ENCODE measurements around the gene NARS2.

DNA sequence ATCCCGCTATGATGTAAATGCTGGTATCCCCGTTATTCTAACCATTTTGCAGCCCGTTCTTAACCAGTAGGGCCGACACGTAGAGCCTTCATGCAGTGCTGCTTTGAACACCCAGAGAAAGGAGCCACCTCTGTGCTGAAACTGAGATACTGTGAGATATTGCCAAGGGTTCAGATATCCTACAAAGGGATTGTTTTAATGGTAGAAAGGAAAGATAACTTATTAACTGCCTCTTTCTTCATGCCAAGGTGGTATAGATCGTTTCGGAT lies 883 bp downstream of the AQP11 start:
- PRO-cap, result no peak

- PRO-cap, result no peak
Observed at GRCh38 chr11:78170771-78171269, 17.6 kb downstream of the KCTD21 start.

DNA sequence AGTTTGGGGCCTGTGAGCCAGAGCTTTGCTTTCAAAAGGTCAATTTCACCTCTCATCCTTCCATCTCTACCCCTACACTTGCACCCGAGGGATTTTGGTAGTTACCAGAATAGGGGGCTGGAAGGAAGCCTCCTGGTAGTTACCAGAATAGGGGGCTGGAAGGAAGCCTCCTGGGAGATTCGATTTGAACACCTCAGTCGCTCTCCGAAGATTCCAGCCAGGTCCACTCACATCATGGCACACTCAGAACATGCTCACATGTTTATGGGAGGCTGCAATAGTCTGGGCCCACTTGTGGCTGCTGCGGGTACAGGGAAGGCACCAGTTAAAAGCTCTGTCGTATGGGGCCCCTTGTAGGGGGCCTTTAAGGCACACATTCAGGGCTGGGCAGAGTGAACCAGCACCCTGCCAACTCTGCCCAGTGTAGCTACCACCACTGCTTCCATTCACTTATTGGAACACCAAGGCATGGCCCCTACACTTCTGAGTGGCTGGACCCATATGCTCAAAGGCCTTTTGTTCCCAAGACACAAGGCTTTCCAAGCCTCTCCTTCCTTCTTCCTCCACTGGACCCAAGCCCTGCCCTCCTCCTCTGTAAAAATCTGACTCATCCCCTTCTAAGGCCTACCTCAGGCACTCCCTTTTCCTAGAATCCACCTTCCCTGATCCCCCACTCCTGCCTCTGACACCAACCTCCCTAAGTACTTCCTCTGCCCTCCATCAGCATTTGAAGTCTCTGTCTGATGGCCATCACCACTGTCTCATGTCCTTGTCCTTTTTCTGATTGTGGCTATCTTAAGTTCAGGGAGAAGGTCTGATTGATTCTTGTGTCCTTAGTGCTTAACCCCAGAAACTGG lies 28.0 kb downstream of the USP35 start:
- PRO-cap, result no peak

GRCh38 chr11:78224452-78224752 lies 35.7 kb downstream of the USP35 start:
- PRO-cap, result no peak

DNA sequence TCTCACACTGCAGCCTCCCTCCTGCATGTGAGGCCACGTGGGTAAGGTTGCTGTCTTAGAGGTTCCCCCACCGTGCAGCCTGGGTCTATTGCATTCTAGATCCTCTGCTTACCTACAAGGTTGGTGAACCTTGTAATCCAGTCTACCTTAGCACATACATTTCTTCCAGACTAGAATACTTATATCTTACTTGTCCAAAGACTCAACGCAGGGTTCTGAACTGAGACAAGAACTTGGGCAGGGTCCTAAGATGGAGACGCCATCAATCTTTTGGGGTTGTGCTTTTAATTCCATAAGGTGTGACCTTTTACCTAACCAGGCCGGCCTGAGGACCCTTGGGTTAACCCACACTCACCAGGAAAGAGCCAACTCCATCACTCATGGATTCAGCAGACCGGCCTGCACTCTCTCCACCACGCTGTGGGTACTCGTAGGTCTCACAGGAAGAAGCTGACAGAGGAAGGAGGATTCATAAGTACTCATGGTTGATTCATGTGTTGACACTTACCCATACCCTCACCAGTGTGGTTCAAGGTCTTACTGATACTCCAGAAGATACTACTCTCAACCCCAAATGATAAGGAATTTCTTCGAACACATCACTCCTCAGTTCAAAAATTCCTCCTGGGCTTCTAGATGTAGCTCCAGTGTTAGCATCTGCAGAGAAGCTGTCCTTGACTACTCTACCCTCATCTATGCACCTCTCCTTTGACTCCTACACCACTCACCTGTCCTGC lies 36.2 kb downstream of the USP35 start:
- PRO-cap, result no peak

GRCh38 chr11:78313235-78313786 lies 104.3 kb downstream of the GAB2 start:
- PRO-cap, result no peak

- PRO-cap, result no peak
Observed at GRCh38 chr11:78334544-78335714, 82.7 kb downstream of the GAB2 start.

GRCh38 chr11:78350979-78351215 lies 66.7 kb downstream of the GAB2 start:
- PRO-cap, result no peak

- PRO-cap, result no peak
Observed at GRCh38 chr11:78352231-78352904, 65.3 kb downstream of the GAB2 start.

- PRO-cap, result no peak
Observed at GRCh38 chr11:78408553-78409266, 8.9 kb downstream of the GAB2 start.

- PRO-cap, result no peak
Observed at GRCh38 chr11:78426300-78426499, 8.6 kb upstream of the GAB2 start.

GRCh38 chr11:78429519-78430149 lies 12.0 kb upstream of the GAB2 start:
- PRO-cap, result no peak

- PRO-cap, result bidirectional peak, plus-strand start at chr11:78574972, minus-strand start at chr11:78574842
Observed at GRCh38 chr11:78574208-78575046, at the start of gene NARS2. TSS of gene NARS2 (minus strand) at chr11:78574864.

GRCh38 chr11:78810280-78810610 lies 235.6 kb upstream of the NARS2 start:
- PRO-cap, result no peak

- PRO-cap, result no peak
Observed at GRCh38 chr11:78840556-78840984, 265.9 kb upstream of the NARS2 start.

DNA sequence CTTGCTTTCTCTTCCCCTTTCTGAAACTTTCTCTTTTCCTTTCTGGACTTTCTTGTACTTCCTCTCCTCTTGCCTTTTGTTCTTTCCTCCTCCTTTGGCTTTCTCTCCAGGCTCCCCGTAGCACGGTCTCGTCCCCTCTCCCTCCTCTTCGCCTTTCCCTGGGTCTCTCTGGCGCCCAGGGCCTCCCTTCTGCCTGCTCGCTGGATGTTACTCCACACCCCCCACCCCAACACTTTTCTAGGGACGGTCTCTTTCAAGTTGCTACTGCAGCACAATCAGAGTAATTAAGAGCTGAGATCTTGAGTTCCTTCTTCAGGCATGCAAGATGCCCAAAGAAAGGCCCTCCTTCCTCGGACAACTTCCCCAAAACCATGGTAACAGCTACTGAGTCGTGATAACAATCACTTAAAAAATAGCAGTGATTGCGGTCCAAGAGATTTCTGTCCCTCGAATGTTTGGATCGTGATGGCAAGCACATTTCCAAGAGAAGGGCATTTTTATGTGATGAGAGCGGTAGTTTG lies 546 bp upstream of the TENM4 start:
- PRO-cap, result no peak

GRCh38 chr11:79548383-79548666 lies 107.5 kb upstream of the TENM4 start:
- PRO-cap, result no peak

- PRO-cap, result no peak
Observed at GRCh38 chr11:79974184-79974650, 533.4 kb upstream of the TENM4 start.

DNA sequence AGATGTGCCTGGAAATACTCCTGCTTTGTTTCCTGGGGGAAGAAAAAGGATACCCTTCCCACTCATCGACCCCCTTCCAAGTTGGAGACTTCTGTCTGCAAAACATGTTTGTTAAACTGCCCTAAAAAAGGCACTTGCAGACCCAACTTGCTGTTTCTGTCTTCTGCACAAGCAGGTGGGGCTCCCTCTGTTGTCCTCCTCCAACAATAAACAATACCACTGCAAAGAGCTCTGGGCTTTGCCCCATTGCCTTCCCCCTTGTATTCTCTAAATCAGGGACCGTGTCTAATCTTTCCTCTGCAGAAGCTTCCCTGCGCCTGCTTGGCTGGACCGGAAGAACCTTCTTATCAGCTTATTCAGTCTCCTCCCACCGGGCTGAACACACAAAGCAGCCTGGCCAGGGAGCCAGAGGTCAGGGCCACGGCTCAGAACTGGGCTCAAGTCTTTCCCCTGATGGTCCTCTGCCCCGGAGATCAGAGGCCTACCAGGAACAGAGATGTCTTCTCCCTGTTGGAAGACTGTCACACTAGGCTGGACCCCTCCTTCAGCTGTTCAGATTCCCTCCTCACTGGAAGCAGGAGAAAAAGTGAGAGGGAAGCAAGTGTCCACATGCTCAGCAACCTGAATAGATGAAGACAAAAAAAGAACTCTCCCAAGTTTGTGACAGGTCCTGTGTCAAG lies 63.8 kb downstream of the RAB30 start:
- PRO-cap, result no peak

DNA sequence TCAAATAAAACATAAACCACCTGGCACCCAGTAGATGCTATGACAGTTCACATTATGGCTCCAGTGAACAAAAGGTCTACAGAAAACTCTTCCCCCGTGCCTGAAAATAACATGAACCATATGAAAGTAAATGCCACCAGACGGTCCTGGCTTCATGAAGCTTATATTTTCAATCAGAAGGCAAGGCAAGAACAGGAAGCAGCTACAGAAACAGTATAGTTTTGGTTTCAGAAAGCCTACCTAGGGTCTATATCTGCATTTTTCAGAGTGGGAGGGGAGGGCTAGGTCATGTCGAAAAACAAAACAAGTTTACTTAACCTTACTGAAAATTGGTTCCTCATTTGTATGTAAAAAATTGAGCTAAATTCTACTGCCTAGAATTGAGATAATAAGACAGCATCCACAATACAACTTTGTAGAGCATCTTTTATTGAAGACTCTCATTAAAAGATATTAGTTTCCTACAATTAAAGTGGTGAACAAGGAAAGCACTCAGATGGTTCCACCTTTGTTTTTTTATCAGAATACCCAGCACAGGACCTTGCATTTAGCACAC lies 9.7 kb downstream of the RAB30 start:
- PRO-cap, result no peak